ENCODE measurements around a stretch of chr9.

- RRBS = no CpG with 5 or more reads among the region's 12 CpGs
These were observed 178.9 kb downstream of the FANCC start for GRCh38 chr9:95138518-95139076.

DNA sequence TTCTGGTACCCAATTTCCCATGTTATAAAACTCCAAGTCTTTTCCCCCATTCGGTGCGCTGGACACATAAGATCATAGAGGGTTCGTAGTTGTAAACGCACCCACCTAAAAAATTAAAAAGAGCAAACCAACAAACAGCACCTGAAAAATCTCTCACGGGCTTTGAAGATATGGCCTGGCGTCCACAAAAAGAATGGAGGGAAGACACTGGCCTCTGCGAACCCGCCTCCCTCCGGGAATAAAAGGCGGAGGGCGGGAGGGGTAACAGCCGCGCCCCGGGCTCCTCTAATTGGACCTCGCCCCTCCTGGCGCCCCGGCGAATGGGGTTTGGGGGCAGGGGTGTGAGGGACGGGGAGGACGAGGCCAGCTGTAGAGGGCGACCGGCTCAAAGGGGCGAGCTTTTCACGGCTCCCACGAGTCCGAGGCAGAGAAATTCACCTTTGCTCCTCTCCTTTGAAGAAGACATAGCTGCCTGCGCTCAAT is 777 bp downstream of the FANCC start:
- RRBS = 1% methylated on average over 17 of the region's 27 CpGs

DNA sequence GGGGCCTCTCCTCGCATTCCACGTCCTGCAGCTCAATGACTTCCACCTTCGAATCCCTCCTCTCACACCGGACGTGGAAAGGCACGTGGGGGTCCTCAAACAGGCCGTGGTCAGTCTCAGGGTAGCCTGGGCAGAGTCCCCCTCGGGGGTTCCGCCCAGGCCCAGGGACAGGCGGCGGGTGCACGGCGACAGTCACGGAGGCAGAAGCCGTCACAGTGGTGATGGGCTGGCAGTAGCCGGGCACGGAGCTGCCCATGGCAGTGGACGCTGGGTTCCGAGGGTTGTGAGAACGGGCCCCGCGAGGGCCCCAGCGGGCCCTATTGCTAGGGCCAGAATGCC is 62.2 kb downstream of the PTCH1 start:
- RRBS = 95% methylated on average over 4 of the region's 23 CpGs

DNA sequence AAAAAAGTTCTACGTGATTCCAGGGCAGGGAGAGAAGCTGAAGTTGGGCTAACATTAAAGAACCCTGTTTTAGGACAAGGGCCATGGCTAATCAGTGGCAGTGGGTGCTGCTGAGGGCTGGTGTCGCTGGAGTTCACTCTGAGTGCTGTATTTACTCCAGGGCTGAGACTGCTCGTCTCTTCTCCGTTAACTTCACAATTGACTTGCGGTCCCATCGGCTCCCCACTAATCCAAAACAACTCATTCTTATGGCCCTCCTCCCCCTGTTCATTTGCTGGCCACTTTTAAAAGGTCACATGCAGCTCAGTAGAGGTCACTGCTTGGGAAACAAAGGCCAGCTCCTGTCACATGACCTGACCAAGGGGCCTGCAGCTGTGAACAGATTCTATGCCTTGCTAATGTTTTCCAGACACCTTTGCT is 30.8 kb downstream of the PTCH1 start:
- RRBS = no CpG with 5 or more reads among the region's 6 CpGs

DNA sequence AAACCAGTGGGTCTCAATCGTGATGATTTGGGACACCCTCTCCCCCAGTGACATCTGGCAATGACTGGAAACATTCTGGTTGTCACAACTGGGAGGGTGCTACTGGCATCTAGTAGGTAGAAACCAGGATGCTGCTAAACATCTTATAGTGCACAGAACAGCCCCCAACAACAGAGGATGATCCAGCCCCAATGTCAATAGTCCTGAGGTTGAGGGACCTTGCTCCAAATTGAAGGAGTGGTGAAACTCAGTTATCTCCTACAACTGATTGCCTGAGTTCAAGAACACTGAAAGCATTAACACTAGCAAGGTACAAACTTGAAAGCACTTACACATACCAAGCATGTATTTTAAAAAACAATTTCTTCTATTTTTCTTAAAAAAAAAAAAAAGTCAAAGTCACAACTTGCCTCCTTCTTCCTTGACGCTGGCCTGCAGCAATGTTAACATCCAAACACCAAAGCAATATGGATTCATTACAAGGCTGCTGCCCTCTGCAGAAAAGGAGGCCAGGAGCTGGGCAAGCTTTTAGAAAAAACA is 7.8 kb downstream of the PTCH1 start:
- RRBS = no CpG with 5 or more reads among the region's 2 CpGs

DNA sequence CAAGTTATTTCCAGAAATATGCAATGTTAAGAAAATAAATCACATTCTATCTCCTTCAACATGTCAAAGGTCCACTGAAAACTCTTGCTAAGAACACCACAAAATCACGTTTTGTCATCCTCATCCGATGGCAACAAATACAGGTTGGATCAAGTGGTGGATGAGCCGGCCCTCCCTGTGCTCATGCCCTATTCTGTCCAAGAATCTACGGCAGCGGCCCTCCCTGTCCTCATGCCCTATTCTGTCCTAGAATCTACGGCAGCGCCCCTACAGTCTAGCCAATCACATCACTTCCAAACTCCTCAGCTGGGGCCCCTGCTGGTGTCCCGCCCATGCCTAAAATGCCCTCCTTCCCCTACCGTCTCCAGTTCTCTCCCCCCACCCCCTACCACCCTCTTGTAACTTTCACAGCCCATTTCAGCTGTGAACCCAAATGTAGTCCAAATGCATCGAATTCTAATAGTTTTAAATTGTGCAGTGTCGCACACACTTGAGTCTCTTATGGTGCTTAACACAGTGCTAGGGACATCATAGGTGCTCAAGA is 4.6 kb downstream of the PTCH1 start:
- RRBS = no CpG with 5 or more reads among the region's 11 CpGs

GRCh38 chr9:96120982-96121647 is 180.9 kb downstream of the HSD17B3 start:
- RRBS = no CpG with 5 or more reads among the region's 4 CpGs

GRCh38 chr9:96126284-96126630 is 175.7 kb downstream of the HSD17B3 start:
- RRBS = no CpG with 5 or more reads among the region's 8 CpGs

GRCh38 chr9:96344487-96345224 is 38.9 kb downstream of the SLC35D2 start:
- RRBS = no CpG with 5 or more reads among the region's 6 CpGs

GRCh38 chr9:96618240-96619029 is 1.2 kb downstream of the CDC14B start:
- RRBS = 2% methylated on average over 23 of the region's 60 CpGs

- RRBS = no CpG with 5 or more reads among the region's 9 CpGs
These were observed 8.7 kb downstream of the PRXL2C start for GRCh38 chr9:96646228-96646908.

DNA sequence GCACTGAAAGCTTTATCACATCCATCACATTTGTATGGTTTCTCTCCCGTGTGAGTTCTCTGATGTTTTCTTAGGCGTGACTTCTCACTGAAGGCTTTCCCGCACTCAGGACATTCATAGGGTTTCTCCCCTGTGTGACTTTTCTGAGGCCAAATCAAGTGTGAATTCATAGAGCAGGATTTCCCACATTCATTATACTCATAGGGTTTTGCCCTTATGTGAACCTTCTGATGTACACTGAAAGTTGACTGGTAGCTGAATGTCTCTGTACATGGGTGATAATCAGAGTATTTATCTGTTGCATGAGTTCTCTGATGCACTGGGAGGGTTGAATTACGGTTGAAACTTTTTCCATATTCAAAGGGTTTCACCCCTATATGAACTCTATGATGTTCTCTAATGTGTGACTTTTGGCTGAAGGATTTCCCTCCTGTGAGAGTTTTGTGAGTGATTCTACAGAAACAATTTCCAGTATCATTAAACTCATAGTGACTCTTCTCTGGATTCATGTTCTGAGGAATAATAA is 35.5 kb downstream of the ZNF782 start:
- RRBS = no CpG with 5 or more reads among the region's 4 CpGs

- RRBS = no CpG with 5 or more reads among the region's 2 CpGs
These were observed 219 bp upstream of the NUTM2G start for GRCh38 chr9:96928445-96928802.

DNA sequence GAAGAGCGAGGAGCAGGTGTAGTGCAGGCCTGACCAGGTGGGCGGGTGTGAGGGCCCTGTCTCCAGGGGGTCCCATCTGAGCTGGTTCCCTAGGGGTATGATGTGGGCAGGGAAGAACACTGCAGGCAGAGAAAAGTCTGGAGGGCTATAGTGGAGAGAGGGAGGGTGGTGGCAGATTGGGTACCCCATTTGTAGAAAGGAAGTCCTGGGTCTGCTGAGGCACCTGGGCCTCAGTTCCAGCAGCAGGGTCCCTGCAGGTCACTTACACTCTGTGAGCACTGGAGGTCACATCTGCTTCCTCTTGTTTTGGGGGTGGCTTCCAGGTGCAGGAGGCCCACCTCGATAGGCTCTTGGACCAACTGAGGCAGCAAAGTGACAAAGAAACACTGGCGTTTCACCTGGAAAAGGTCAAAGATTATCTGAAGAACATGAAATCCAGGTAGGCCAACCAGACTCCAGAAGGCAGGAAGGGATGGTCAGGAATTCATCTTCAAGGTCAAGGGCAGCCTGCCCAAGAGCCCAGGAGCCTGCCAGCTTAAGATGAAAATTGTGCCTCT is 18.9 kb downstream of the CCDC180 start:
- RRBS = no CpG with 5 or more reads among the region's 4 CpGs

GRCh38 chr9:97556142-97557384 is 55.1 kb downstream of the TMOD1 start:
- RRBS = no CpG with 5 or more reads among the region's 22 CpGs

- RRBS = no CpG with 5 or more reads among the region's 10 CpGs
These were observed 64.3 kb downstream of the TMOD1 start for GRCh38 chr9:97565663-97566326.

GRCh38 chr9:97600537-97601084 is 32.6 kb downstream of the TSTD2 start:
- RRBS = no CpG with 5 or more reads among the region's 6 CpGs

DNA sequence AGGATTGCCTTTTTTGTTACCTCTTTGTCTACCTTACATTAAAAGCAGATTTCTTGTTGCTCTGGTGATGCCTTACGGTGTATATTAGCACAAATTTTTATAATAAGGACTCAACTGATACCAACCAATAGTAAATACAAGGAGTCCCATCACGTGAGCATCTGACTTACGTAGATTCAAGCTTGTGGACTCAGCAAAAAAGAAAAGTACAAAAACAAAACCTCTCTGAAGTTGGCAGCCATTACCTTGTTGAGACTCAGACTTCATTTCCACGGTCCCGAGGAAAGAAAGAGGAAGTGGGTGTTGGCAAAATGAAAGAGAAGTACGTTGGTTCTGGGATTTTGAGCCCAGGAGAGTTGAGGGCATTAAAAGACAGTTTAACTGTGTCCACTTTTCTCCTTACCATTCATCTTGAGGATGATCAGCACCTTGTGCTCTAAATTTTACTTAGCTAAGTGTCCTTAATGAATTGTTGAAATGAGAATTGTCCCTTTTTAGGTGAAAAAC is 26.7 kb downstream of the NCBP1 start:
- RRBS = no CpG with 5 or more reads among the region's 6 CpGs

GRCh38 chr9:97983603-97984089 is 505 bp downstream of the ANP32B start:
- RRBS = 1% methylated on average over 32 of the region's 58 CpGs

DNA sequence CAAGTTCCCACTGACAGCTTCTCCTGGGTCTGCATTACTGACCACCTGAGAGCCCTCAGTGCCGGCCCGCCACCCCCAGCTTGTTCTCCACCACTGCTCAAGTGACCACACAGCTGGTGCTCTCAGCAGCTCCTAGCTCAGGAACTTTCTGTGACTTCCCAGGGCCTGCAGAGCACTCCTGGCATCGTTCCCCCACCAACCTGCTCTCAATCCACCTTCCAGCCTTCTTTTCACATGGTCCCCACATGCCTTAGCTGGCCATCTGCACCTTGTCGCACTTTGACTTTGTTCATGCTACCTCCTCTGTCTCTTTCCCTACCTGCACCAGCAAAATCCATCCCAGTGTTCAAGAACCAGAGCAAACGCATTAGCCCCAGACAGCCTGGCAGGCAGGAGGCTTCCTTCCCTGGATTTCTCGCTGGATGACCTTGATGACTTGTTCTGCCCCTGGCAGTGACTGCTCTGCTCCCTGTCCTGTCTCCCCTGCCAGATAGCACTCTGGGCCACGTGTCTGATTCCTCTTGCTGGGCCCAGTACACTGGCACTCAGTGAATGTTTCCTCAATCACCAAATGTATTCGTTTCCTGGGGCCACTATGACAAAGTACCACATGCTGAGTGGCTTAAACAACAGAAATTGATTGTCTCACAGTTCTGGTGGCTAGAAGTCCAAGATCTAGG is 35.0 kb upstream of the NANS start:
- RRBS = no CpG with 5 or more reads among the region's 8 CpGs